Left ventricle myocardium (tissue), 1 donor: ENCODE measurements around a stretch of chr15.

DNA sequence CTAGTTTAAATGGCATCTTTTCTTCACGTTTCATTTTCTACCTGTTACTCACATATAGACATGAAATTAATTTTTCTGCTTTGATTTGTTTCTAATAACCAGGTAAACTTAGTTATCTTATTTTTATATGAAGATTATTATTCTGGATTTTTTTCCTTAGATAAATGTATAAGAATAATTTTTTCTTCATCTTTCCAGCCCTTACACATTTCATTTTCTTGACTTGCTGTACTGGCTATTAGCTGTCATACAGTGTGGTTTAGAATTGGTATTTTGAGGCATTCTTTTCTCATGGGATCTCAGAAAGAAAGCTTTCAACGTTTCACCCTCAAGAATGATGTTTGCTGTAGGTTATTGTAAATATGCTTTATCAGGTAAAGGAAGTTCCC, 232.0 kb downstream of the MCTP2 start:
- PRO-cap, result no peak

DNA sequence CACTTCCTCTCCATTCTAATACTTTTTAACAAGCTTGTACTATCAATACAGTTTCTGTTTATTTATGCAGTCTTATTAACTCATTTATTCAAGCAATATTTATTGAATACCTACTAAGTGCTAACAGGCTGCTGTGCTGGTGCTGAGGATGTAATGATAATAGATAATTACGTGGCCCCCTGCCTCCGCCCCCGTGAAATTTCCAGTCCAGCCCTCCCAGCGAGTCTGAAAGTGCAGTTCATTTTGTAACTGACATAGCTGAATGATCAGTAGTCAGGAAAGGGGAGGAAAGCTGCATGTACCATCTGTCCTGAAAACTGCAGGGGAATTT, 736.7 kb downstream of the MCTP2 start:
- PRO-cap, result bidirectional peak, plus-strand start at position 265 of the sequence, minus-strand start at position 227 of the sequence

- PRO-cap, result no peak
Measured at GRCh38 chr15:95195902-95196158, 964.5 kb downstream of the MCTP2 start.

- PRO-cap, result no peak
Measured at GRCh38 chr15:95259966-95260383, 1028.6 kb downstream of the MCTP2 start.

DNA sequence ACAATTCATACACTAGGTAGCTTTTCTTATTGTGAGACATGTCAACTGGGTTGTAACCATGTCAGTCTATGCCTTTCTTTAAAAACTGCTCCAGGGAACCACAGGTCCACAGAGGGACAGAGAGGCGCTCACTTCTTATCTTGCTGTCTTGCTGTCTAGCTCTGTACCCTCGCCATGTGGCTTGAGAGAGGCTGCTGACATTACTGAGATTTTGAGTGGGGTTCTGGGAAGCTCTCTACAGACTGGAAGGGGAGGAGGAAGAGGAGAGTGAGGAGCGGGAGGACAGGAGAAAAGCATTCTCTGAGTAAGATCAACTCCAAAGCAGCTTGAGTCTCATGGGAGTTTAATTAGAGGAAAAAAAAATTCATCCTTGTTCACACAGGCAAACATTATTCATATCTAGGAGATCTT, 1037.1 kb upstream of the NR2F2 start:
- PRO-cap, result no peak

DNA sequence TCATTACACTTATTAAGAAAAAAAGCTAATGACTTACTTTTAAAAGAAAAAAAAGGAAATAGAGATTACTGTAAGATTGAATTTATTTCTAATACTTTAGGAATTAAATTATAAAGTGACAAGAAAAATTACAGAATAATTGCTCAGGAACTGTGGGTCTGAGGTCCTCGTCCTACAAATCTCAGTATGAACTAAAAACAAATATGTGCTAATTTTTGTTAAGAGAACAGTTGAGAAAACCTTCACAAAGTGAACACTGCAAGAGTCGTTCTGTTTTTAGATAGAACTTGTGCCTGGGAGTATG, 860.1 kb upstream of the NR2F2 start:
- PRO-cap, result no peak

GRCh38 chr15:95875013-95875542, 455.4 kb upstream of the NR2F2 start:
- PRO-cap, result no peak

- PRO-cap, result no peak
Measured at GRCh38 chr15:96162394-96162861, 168.1 kb upstream of the NR2F2 start.

- PRO-cap, result no peak
Measured at GRCh38 chr15:96177770-96178111, 152.8 kb upstream of the NR2F2 start.

GRCh38 chr15:96180227-96180532, 150.3 kb upstream of the NR2F2 start:
- PRO-cap, result no peak

GRCh38 chr15:96334848-96335846, 4.6 kb downstream of the NR2F2 start:
- PRO-cap, result no peak

GRCh38 chr15:96338235-96338723, 7.8 kb downstream of the NR2F2 start:
- PRO-cap, result no peak

- PRO-cap, result bidirectional peak, plus-strand start at chr15:96340757, minus-strand start at chr15:96340633; bidirectional peak, plus-strand start at chr15:96341086, minus-strand start at chr15:96340976
Measured at GRCh38 chr15:96340349-96341162, 10.1 kb downstream of the NR2F2 start.

DNA sequence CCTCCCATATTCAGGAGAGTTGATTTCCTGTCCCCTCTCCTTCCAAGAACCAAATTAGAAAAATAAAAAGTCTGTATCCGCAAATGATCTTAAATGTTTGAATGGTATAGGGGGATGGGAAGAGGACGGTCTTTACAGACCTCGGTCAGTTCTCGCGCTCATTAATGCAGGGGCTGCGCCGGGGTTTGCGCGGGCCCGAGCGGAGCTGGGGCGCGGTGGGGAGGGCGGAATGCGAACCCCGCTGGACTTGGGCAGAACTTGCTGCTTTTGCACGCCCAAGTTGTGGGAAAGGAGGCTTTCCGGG, 10.9 kb downstream of the NR2F2 start:
- PRO-cap, result bidirectional peak, plus-strand start at position 161 of the sequence, minus-strand start at position 163 of the sequence

DNA sequence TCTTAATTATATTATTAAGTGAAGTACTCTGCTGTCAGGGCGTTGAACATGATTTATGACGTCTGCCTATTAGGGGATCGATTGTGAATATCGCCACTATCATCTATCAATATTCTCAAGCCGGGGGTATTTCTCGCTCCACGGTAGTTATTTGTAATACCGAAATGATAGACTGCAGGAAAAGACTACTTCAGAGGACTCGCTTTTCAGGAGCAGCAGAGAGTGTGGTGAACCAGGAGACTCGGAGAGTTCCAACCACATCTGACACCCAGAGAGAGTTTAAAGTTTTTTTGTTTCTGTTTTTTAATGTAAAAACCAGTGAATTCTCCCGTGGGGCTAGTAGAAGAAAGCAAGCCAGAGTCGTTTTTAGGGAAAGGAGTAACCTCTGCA, 20.7 kb downstream of the NR2F2 start:
- PRO-cap, result no peak

- PRO-cap, result no peak
Measured at GRCh38 chr15:96896952-96897410, 566.5 kb downstream of the NR2F2 start.

DNA sequence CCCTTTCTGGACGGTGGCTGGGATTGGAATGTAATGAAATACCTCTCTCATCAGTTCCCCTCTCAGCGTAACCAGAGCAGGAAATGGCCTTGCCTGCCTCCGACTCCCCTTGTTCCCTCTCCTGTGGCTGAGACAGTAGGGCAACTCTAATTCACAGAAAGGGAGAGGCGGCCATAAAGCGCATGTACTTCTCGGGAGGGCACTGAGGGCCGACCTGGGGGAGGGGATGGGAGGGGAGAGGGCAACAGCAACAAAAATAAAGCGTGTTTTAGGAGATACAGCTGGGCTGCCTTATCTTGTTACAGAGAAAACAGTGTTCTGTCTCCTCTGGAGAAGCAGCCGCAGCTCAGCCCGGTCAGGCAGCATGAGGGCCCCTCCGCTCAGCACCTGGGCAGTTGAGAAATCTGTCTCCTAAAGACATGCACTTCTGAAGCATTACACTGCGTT, 783.3 kb upstream of the ARRDC4 start:
- PRO-cap, result no peak

DNA sequence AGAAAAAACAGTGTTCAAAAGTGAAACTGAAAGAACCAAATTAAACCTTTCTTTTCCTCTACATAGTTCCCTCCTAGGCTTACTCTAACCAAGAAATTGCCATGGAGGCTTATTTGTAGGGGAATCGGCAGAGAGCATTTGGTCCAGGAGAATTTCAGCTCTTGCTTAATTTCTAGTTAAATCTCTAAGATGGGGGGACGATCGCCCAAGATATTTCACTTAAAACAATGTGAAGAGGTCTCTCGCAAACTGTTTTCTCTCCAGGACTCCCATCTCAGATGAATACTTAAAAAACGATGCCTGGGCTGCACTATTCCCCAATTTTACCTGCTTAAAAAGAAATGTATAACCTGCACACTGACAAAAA, 728.9 kb upstream of the ARRDC4 start:
- PRO-cap, result no peak

GRCh38 chr15:97652787-97653359, 307.6 kb upstream of the ARRDC4 start:
- PRO-cap, result no peak

DNA sequence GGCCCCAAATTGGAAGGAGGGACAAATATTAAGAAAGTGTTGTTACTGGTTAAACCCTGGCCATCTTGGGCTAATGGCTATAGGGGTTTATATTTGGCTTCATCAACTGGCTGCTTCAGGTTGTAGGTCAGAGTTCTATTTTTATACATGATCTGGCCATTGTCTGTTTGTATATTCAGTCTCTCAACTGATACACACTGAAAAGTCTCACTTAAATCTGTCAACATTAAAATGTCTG, 70.2 kb upstream of the ARRDC4 start:
- PRO-cap, result unidirectional peak, minus-strand start at position 75 of the sequence